Aortic smooth muscle cell (primary cell): ENCODE measurements around the gene ESRRA.

GRCh38 chr11:63553611-63554252 lies 9.4 kb downstream of the PLAAT2 start:
- RRBS: no CpG with 5 or more reads among the region's 9 CpGs

DNA sequence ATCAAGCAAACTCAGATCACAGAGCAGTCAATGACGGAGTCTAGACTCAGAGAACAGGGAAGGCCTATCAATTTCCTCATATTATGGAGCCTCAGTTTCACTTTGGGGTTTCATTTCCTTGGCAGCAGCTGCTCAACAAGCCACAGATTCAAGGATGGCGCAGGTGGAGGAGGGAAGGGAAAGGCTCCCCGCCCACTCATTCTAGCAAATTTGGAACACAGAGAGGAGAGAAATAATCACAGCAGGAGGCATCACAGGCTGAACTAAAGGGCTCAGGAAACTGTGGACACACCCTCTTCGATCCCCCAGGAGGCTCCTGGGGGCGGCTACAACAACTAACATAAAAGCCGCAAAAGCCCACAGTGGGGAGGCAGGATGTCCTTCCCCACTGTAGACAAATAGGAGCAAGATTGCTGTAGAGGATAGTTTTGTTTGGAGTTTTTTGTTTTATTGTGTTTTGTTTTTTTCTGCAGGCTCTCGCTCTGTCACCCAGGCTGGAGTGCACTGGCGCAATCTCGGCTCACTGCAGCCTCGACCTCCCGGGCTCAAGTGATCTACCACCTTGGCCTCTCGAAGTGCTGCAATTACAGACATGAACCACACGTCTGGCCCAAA lies 3.5 kb downstream of the PLAAT3 start:
- RRBS: no CpG with 5 or more reads among the region's 13 CpGs

GRCh38 chr11:63738754-63739049 lies 29.9 kb downstream of the ZFTA start:
- RRBS: no CpG with 5 or more reads among the region's 4 CpGs

- RRBS: 14% methylated on average over 5 of the region's 18 CpGs
Measured at GRCh38 chr11:63762446-63762691, 6.2 kb downstream of the ZFTA start.

DNA sequence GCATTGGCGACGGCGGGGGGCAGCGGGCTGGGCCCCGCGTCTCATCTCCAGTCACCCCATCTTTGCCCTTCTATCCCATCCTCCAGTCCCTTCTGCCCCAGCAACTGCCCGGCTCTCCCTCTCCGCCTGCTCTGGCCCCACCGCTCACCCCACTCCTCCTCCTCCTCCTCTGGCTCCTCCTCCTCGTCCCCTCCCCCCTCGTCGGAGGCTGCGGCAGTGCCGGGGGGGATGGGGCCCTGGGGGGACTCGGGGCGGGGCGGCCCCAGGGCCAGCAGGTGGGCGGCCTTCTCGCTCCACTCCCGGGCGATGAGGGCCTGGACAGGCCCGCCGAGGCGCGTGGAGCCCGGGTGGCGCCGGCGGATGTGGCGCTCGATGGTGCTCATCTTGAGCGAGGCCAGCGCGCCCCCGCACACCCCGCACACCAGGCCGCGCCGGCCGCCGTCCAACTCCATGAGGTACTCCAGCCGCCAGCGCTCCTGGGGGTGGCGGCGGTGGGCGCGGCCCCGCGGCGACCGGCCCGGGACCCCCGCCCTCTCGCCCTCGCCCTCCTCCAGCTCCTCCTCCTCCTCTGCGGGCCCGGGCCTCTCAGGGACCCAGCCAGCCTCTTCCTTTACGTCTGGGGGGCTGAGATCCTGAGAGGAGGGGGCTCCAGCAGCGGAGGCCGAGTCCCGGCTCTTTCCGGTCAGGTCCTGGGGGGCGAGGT lies 4.5 kb downstream of the ZFTA start:
- RRBS: 32% methylated on average over 39 of the region's 63 CpGs

DNA sequence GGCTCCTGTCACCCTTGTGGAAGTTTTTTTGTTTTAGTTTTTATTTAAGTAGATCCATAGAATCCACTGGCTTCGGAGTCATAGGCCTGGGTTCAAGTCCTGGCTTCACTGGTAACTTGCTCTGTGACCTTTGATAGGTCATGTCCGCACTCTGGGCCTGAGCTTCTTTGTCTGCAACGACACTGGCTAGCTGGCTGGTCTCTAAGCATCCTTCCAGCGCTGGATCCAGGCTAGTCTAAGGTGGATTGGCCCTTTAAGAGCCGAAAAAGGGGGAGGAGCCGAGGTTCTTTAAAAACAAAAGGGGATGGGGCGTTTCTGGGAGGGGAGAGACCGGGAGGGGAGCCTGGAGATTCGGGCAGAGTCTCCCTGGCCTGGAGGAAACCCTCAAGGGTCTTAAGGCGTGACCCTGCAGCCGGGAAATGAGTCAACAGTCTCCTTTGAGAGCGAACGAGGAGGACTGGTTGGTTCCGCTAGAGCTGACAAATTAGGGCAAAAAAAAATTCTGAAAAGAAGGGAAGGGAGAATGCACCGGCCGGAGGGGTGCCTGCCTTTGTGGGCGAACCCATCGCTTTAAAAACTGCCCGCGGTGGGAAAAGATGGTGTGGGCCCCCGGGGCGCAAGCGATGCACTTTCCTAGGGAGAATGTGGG lies 1.1 kb downstream of the ZFTA start:
- RRBS: 4% methylated on average over 12 of the region's 23 CpGs

DNA sequence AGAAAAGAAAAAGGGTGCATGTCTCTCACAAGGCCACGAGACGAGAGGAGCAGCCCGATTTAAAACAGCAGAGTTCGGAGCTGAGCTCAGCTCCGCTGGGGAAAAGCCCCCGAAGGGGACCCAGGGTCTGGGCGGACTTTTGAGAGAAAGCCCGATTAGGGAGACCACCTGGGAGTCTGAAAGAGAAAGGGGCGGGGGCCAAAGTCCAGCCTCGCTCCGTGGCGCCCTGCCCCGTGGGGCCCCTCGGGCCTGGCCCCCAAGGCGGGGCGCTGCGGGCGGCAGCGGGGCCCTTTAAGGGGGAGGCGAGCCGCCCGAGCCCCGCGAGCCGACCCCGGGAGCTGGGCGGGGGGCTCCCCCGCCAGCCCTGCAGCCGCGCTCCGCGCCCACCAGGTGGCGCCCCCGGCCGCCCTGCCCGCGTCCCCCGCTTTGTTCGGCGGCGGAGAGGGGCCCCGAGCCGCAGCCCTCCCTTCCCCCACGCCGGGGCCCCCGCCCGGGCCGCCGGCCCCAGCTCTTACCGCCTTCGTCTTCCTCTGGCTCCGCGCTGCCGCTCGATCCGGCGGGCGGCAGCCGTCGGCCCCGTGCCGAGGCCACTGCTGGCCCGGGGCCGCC lies 502 bp downstream of the ZFTA start:
- RRBS: 1% methylated on average over 28 of the region's 64 CpGs

GRCh38 chr11:63821579-63821927 lies 8.3 kb downstream of the SPINDOC start:
- RRBS: no CpG with 5 or more reads among the region's 4 CpGs

GRCh38 chr11:63837747-63838293 lies 1.1 kb upstream of the MARK2 start:
- RRBS: no CpG with 5 or more reads among the region's 7 CpGs

DNA sequence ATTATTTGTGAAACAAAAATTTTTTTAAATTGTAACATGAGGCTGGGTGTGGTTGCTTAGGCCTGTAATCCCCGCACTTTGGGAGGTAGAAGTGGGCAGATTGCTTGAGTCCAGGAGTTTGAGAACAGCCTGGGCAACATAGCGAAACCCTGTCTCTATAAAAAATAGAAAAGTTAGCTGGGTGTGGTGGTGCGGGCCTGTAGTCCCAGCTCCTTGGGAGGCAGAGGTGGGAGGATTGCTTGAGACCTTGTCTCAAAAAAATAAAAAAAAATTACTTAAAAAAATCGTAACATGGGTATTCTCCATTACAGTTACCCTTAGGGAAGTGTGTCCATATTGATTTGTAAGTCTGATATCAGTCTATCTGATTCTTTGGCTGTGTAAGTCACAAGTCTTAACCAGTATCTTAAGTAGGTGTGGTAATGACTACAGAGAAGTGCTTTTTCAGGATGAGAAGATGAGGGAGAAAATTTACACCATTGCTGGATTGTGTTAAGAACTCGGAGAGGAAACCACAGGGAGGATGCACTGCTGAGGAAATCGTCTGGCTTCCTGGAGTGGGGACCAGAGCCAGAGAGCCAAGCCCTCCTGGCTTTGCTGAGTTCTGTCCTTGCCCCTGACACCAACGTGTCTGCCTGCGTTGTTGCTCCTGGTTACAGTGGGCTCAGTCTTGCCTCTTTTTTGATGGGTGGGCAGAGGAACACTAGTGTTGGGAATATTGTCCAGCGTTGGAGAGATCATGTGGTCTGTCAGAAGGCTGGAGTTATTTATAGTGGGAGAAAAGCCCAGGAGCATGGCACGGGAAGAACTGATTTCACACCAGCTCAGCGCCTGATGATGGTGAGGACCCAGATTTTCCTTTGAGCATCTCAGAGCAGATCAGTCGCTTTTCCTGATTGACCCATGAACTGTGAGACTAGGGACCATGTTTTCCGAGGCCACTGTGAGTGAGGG lies 29.4 kb downstream of the MARK2 start:
- RRBS: no CpG with 5 or more reads among the region's 13 CpGs

DNA sequence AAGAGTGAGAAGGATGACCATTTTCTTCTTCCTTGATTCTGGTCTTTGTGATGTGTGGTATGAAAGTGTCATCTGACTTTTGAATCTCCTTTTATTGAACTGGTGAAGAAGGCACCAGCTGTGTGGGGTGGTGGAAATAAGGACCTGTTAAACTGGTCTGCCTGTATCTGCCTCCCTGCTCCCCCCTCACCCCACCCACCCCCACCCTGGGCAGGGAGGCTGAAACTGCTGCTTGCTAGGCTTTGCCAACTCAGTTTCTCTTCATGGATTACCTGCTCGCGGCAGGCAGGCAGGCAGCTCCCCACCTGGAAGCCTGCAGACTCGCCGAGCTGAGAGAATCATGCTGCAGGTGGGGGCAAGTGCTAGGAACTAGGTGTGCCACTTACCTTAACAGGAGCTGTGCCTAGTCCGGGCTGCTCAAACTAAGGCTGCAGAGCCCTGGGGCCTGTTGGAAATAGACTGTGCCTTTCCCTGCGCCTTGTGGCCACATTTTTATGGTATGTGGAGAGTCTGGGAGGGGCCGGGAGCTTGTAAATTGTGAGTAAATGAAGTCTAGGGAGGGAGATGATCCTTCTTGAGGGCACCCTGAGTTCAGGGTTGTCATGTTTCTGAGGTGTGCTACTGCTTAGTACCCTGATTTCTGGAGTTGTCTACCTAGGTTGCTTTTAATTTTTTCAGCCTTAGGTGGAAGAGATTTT lies 30.3 kb downstream of the MARK2 start:
- RRBS: no CpG with 5 or more reads among the region's 7 CpGs

- RRBS: 64% methylated on average over 2 of the region's 5 CpGs
Measured at GRCh38 chr11:63872875-63873188, 33.9 kb downstream of the MARK2 start.

GRCh38 chr11:63906102-63906719 lies 10.8 kb downstream of the RCOR2 start:
- RRBS: no CpG with 5 or more reads among the region's 8 CpGs

DNA sequence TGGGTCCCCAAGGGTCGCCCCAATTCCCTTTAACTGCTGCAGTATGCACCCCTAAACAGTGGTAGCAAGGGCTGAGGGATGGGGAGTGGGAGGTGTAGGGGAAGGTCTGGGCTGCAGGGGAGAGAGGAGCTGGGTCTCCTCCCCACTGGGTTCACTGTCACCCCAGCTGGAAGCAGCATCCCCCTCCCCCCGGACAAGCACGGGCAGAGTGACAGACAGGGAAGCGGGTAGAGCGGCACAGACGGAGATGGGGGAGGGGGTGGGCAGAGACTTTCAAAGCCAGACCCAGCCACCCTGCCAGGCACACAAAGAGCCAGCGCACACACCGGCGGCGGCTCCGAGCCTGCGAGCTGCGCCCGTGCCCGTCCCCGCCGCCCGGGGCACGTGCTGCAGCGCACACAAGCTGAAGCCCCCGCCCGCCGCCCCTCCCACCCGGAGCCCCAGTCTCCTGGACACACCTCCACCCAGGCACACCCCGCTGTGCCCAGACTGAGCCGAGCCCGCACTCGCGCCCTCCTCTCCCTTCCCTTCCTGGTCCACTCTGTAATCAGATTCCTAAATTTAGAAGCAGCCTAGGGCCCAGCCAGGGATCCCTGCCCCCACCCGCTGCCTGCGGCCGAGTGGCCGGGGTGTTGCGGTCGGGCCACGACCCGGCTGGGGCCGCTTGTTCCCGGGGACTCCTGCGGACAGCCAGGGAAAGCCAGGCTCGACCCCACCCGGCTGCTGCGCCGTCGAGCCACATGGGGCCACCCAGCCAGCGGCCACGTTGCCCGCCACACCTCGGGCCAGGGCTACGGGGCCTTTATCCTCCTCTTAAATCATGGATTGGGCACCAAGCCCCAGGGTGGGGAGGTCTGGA lies 966 bp upstream of the RCOR2 start:
- RRBS: 5% methylated on average over 21 of the region's 50 CpGs

GRCh38 chr11:63918654-63919220 lies 1.8 kb upstream of the RCOR2 start:
- RRBS: no CpG with 5 or more reads among the region's 10 CpGs

- RRBS: no CpG with 5 or more reads among the region's 19 CpGs
Measured at GRCh38 chr11:63939590-63939934, 760 bp downstream of the NAA40 start.

DNA sequence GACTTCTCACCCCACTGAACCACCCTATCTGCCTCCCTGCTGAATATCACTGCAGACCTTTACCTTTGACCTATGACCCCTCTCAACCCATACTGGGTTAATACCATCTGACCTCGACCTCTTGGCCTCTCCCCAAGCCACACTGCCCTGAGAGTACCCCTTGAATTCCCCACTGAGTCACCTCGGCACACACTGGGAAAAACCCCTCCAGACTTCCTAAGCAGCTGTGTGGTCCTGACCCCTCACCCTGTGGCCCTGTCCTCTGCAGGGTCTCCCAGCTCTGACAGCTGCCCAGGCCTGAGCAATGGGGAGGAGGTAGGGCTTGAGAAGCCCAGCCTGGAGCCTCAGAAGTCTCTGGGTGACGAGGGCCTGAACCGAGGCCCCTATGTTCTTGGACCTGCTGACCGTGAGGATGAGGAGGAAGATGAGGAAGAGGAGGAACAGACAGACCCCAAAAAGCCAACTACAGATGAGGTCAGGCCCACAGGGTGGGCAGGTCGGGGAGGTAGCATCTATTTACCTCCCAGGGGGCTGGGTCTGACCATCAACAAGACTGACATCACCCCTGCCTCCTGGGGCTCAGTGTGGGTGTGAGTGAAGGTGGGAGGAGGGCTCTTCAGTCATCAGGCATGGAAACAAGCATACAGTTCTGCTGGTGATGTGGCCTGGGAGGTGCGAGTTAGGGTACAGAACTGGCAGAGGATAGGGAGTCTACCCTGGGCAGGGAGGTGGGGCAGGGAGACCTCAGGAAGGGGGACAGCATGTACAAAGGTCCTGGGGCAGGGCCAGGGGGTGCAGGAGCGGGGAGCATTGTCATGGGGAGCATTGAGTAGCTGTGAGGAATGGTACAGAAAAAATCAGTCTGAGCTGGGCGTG lies 8.7 kb downstream of the PLCB3 start:
- RRBS: no CpG with 5 or more reads among the region's 9 CpGs

DNA sequence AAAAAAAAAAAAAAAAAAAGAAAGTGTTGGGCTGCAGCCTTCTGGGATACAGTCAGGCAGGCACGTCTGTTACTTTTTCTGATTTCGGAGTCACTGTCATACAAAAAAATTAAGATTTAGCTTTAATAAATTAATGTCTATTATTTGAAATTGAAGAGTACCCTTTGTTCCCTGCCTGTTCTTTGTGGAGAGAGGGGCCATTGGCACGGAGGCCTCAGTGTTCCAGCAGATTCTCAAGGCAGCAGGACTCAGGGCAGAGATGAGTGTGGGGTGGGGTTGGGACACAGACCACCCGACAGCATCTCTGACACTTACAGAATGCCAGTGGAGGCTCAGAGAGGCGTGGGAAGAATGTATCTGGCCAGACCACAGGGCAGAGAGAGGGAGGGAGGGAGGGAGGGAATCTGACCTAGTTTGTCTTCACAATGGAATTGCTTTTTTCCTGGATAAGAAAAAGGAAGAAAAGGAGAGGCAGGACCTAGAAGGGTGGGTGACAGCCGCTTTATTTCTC lies 3.5 kb downstream of the KCNK4 start:
- RRBS: no CpG with 5 or more reads among the region's 6 CpGs

DNA sequence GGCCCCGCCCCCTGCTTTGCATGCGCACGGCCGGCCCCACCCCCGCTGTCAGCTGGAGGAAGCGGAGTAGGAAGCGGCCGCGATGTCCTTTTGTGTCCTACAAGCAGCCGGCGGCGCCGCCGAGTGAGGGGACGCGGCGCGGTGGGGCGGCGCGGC lies at the start of gene ESRRA:
ESRRA (plus strand) TSS at position 48 of the 156 bp plus-strand sequence.
- RRBS: under 1% methylated on average over 15 of the region's 21 CpGs